H1 (cell line): ENCODE measurements around a stretch of chr5.

DNA sequence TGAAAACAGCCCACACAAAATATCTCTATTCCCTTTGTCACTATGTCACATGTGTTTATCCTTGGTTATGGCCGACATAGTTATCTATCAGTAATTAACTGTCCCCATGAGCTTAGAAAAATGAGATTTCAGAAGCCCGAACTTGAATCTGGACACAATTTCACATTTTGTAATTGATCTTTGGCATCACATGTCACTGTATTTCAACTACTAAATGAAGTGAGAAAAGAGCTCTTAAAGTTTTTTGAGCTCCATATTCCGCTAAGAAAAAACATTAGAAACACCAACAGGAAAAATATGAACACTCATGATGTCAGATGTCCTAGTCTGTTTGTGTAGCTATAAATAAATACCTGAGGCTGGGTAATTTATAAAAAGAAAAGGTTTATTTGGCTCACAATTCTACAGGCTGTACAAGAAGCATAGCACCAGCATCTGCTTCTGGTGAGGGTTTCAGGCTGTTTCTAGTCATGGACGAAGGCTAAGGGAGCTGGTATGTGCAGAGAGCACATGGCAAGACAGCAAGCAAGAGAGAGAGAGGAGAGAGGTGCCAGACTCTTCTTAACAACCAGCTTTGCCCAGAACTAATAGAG, 186.3 kb downstream of the PLK2 start:
- RRBS = no CpG with 5 or more reads among the region's 4 CpGs
CAGE:
- cytosol, long polyA plus RNA = no peak
- long polyA plus RNA = no peak
- nucleus, long polyA plus RNA = no peak

DNA sequence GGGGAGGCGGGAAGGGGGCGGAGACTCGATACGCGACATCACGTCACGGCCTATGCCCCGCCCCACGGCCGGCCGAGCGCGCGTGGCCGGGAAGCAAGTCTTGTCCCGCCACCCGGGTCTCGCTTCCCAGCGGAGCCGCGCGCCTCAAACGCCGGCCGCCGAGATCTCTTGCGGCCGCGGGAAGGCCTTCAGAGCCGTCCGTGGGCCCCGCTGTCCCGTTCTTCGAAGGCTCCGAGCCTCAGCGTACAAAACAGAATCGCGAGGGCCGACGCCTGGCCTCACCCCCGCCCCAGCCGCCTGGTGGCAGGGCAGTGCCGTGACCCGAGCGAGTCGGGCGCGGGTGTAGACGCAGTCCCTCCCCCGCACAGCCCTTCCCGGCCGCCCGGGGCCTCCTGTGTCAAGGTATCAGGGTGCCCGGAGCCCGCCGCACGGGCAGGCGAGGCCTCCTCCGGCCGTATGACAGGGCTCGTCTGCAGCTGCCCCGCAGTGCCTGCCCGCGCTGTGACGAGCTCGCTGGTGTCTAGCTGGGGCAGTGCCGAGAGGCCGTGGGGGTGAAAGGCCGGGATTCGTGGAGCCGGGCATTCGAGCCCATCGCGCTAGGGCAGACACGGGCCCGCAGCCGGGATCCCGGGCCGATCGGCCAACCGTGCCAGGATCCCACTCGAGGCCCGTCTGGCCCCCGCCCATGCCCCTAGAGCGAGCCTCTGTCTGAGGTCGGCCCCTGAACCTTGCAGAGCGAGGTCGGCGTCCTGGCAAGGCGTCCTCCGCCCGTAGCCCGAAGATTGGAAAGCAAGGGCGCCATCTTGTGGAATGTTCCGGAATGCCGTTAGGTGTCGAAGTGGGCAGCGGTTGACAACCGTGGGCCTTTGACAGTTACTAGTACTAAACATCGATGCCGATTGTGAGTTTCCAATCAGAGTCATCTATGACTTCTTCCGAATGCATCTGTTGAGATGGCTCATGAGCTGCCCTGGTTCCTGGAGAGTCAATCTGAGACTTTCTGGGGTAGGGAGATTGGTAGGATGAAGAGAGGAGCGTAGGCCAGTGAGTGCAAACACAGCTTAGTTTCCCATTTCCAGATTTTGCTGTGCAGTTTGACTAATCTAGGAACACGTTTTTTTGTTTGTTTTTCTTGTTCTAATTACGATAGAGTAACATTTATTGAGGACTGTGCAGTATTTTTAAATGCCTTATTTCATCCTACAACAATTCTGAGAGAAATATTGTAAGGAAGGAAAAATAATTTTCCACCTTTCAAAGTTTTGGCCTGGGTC, 669 bp upstream of the PLK2 start:
- RRBS = 3% methylated on average over 19 of the region's 105 CpGs
CAGE:
- cytosol, long polyA plus RNA = no peak
- long polyA plus RNA = no peak
- nucleus, long polyA plus RNA = no peak

GRCh38 chr5:58759796-58760249, 176.9 kb downstream of the RAB3C start:
- RRBS = no CpG with 5 or more reads among the region's 4 CpGs
CAGE:
- cytosol, long polyA plus RNA = no peak
- long polyA plus RNA = no peak
- nucleus, long polyA plus RNA = no peak

GRCh38 chr5:58969207-58969930, 386.5 kb downstream of the RAB3C start:
- RRBS = no CpG with 5 or more reads among the region's 4 CpGs
CAGE:
- cytosol, long polyA plus RNA = no peak
- long polyA plus RNA = no peak
- nucleus, long polyA plus RNA = no peak

GRCh38 chr5:58999593-59000443, 416.9 kb downstream of the RAB3C start:
- RRBS = no CpG with 5 or more reads among the region's 16 CpGs
CAGE:
- cytosol, long polyA plus RNA = no peak
- long polyA plus RNA = no peak
- nucleus, long polyA plus RNA = no peak

GRCh38 chr5:59016186-59016454, 433.2 kb downstream of the RAB3C start:
- RRBS = no CpG with 5 or more reads among the region's 3 CpGs
CAGE:
- cytosol, long polyA plus RNA = no peak
- long polyA plus RNA = no peak
- nucleus, long polyA plus RNA = no peak

DNA sequence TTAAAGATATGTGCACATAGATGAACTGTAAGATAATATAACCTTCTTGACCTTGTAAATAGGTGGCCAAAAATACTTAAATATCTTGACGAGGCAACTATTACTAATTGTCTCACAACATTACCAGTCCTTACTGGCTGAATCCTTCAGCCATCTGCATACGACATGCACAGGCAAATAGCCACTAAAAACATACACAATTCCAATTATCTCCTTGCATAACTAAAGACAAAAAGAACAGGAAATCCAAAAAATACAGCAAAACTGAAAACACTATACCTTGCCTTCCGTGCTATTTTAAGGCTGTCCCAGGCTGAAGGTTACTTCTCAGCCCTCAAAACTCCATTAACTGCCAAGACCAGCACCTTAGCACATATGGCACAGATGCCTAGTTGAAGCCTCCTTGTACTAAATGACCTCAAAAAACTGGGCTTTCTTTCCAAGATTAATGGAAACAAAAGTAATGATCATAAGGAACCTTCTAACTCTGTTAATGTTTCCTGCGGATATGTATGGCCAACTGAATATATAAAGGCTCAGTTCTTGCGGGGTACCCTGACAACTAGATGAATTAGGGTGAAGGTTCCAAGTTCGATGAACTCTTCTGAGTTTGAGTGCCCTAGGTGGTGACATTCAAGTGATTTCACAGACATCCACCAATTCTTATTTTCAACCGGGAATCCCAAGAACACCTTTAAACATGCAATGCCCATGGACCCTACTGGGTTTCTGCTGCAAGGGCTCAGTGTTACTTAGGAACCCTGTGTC, 455.2 kb downstream of the RAB3C start:
- RRBS = no CpG with 5 or more reads among the region's 7 CpGs
CAGE:
- cytosol, long polyA plus RNA = no peak
- long polyA plus RNA = no peak
- nucleus, long polyA plus RNA = no peak

GRCh38 chr5:59038898-59040047, 456.4 kb downstream of the RAB3C start:
- RRBS = under 1% methylated on average over 48 of the region's 121 CpGs
CAGE:
- cytosol, long polyA plus RNA = no peak
- long polyA plus RNA = no peak
- nucleus, long polyA plus RNA = no peak

GRCh38 chr5:59124822-59125842, 542.3 kb downstream of the RAB3C start:
- RRBS = no CpG with 5 or more reads among the region's 8 CpGs
CAGE:
- cytosol, long polyA plus RNA = no peak
- long polyA plus RNA = no peak
- nucleus, long polyA plus RNA = no peak

DNA sequence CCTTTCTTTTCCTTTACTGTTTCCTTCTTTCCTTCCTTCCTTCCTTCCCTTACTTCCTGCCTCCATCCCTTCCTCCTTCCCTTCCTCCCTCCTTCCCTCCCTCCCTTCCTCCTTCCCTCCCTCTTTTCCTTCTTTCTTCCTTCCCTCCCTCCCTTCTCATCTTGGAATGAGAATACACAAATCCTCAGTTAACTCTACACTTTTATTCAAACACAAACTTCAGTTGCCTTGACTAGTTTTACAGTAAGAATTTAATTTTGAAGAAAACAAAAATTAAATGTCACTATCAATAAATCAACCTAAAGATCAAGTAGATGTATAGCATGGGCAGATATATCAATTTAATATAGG, 560.2 kb downstream of the RAB3C start:
CAGE:
- cytosol, long polyA plus RNA = no peak
- long polyA plus RNA = no peak
- nucleus, long polyA plus RNA = no peak

- RRBS = no CpG with 5 or more reads among the region's 4 CpGs
CAGE:
- cytosol, long polyA plus RNA = no peak
- long polyA plus RNA = no peak
- nucleus, long polyA plus RNA = no peak
These were observed 441.7 kb downstream of the PDE4D start for GRCh38 chr5:59451629-59452412.

GRCh38 chr5:59463913-59464606, 429.5 kb downstream of the PDE4D start:
- RRBS = no CpG with 5 or more reads among the region's 12 CpGs
CAGE:
- cytosol, long polyA plus RNA = no peak
- long polyA plus RNA = no peak
- nucleus, long polyA plus RNA = no peak

- RRBS = no CpG with 5 or more reads among the region's 1 CpG
CAGE:
- cytosol, long polyA plus RNA = no peak
- long polyA plus RNA = no peak
- nucleus, long polyA plus RNA = no peak
These were observed 374.5 kb downstream of the PDE4D start for GRCh38 chr5:59519038-59519376.

DNA sequence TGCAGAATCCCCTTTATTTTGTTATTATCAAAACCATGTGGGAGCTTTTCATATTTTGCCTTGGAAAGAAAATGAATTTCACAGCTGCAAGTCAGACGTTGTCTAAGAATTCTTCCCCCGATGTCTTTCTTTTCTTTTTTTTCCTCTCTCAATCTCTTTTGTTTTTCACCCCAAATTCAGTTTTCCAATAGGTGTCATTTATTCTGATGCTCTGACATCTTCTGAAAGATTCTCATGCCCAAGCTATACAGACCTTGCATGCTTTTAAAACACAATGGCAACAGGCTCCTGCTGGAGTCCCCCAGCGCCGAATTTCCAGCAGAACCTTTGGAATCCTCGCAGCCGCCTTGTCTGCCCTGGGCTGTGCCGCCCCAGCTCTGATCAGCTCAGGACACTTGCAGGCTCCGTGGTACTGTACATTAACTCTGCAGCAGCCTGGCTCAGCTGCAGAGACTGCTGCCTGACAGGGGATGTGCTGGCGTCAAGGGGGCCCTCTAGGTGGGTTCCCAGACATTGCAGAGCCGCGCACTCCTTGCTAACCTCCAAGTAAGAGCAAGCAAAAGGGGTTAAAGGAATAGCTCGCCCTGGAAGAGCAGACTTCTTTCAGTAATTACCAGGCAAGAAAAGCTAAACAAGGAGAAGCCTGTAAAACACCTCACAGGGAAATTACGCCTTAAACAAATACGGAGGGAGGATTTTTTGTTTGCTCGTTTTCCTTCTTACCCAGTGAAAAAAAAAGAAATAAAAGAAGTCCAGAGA, 306.1 kb downstream of the PDE4D start:
- RRBS = no CpG with 5 or more reads among the region's 15 CpGs
CAGE:
- cytosol, long polyA plus RNA = no peak
- long polyA plus RNA = no peak
- nucleus, long polyA plus RNA = start-site peak on the minus strand centred at position 443 of the sequence, 33 bp wide, 10 reads

DNA sequence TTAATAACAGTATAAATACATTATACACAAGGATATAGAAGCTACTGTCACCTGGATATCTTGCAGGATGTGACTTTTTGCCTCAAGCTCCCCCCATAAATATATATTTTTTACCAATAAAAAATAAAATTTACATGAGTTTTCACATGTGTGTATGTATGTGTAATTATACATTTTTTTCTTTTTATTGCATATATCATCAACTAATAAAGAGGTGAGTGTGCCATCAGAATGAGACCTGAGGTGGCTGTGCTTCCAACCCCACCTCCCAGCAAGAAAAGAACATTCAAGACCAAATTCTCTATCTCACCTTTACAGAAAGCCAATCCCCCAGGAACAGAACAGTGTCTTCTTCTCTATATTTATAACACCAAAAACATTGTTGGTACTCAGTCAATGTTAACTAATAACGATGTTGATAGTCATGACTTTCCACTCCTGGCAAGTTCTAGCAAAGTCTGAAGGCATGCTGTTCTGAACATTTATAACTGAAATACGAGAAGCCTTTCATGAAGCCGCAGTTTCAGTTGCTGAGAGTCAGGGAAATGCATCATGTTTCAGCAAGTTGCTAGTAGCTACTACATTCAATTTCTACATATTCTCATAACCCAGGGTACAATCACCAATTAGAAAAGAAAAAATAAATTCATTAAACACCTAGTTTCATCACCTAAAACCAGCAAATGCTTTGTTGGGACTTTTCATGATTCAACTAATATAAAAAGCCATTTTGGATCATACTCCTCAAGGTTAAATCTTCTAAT, 301.5 kb downstream of the PDE4D start:
- RRBS = no CpG with 5 or more reads among the region's 3 CpGs
CAGE:
- cytosol, long polyA plus RNA = no peak
- long polyA plus RNA = no peak
- nucleus, long polyA plus RNA = no peak

DNA sequence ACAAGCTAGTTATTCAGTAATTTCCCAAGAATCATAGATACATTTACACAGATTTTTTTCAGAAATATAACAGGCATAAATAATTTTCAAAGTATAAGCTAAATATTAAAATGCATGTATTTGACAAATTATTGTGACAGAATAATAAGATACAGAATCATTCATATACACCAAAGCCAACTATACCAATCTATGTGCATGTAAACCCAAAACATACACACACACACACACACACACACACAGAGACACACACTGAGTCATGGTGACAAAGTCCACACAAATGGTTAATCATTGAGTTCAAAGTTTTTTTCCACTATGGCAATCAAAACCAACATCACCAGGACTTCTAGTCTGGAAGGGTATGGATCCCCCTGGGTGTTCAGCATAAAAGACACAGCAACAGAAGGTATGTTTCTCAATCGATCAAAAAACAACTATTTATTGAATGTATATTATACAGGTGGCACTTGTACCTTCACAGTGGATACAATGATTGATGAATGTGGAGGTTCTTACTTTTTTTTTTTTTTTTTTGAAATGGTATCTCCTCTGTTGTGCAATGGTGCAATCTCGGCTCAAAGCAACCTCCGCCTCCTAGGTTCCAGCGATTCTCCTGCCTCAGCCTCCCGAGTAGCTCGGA, 137.1 kb downstream of the PDE4D start:
- RRBS = no CpG with 5 or more reads among the region's 6 CpGs
CAGE:
- cytosol, long polyA plus RNA = no peak
- long polyA plus RNA = no peak
- nucleus, long polyA plus RNA = no peak

GRCh38 chr5:59767947-59769094, 125.2 kb downstream of the PDE4D start:
- RRBS = 13% methylated on average over 5 of the region's 41 CpGs
CAGE:
- cytosol, long polyA plus RNA = no peak
- long polyA plus RNA = start-site peak on the minus strand at chr5:59768309-59768848, 20 and 11 reads in 2 replicates
- nucleus, long polyA plus RNA = start-site peak on the minus strand at chr5:59768636-59768654, 25 reads

DNA sequence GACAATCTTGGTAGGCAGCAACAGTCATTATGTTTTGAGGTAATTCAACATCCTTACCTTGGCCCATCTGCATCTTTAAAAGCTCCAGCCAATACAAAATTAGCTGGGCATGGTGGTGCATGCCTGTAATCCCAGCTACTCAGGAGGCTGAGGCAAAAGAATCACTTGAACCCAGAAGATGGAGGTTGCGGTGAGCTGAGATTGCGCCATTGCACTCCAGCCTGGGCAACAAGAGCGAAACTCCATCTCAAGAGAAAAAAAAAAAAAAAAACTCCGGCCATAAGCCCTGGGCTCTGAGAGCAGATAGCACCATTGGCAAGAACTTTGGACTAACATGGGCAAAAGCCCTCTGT, 65.2 kb downstream of the DEPDC1B start:
- RRBS = no CpG with 5 or more reads among the region's 4 CpGs
CAGE:
- cytosol, long polyA plus RNA = no peak
- long polyA plus RNA = no peak
- nucleus, long polyA plus RNA = no peak

DNA sequence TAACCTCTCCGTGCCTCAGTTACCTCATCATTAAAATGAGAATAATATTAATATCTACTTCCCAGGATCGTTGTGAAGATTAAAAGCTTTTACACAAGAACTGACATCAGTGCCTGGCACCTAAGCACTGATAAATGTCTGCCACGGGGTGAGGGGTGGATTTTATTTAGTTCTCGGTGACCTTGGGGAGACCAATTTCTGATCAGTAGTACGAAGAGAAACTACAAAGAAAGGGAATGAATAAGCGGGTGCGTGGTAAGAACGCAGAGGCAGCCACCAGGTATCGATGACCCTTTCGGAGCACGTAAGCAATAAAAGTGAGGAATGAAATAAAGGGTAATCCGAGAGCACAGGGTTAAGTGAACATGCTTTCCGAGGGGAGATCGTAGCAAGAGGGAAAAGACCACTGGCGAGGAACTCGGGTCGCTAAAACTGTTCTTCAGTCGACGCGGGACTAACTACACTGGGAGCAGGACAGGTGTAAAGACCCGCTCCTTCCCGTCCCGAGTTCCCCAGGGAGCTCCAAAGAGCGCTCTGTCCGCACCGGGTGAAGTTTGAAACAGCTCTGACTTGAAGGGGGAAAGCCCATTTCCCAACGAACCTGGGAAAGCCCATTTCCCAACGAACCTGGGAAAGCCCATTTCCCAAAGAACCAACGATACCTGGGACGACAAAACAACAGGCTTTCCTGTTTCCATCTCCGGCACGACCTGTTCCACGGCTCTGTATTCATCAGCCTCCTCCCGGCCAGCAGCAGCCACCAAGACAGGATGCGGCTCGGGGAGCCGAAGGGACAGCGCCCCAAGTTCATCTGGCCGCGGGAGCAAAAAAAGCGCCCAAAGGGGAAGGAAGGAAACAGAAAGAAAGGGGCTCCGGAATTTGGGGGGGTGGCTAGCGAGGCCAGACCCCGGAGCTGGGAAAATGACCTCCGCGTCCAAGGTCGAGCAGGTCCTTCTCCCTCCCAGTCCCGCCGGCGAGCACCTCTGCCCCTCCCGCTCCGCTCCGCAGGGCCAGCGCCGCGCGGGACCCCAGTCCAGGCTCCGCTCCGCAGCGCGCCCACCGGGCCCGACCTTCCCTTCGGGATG, 967 bp downstream of the ELOVL7 start:
- RRBS = under 1% methylated on average over 17 of the region's 64 CpGs
CAGE:
- cytosol, long polyA plus RNA = no peak
- long polyA plus RNA = no peak
- nucleus, long polyA plus RNA = no peak

GRCh38 chr5:61070450-61071010, 91.7 kb downstream of the SMIM15 start:
- RRBS = no CpG with 5 or more reads among the region's 4 CpGs
CAGE:
- cytosol, long polyA plus RNA = no peak
- long polyA plus RNA = no peak
- nucleus, long polyA plus RNA = no peak